ENCODE measurements around a stretch of chr3.

DNA sequence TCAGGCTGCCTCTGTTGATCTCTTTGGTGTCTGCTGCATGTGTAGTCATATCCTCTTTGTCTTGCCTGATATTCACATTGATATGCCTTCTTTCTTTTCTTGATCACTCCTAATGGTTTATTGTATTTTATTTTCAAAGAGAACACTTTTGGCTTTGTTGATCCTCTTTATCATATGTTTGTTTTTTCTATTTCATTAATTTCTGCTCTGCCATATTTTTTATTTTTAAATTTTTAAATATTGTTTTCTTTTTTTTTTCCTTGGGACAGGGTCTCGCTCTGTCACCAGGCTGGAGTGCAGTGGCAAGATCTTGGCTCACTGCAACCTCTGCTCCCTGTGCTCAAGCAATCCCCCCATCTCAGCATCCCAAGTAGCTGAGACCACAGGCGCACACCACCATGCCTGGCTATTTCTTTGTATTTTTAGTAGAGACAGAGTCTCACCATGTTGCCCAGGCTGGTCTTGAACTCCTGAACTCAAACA lies 28.2 kb upstream of the MELTF start:
- RRBS = no CpG with 5 or more reads among the region's 2 CpGs

GRCh38 chr3:197073411-197074209 lies 44.0 kb upstream of the MELTF start:
- RRBS = no CpG with 5 or more reads among the region's 7 CpGs

DNA sequence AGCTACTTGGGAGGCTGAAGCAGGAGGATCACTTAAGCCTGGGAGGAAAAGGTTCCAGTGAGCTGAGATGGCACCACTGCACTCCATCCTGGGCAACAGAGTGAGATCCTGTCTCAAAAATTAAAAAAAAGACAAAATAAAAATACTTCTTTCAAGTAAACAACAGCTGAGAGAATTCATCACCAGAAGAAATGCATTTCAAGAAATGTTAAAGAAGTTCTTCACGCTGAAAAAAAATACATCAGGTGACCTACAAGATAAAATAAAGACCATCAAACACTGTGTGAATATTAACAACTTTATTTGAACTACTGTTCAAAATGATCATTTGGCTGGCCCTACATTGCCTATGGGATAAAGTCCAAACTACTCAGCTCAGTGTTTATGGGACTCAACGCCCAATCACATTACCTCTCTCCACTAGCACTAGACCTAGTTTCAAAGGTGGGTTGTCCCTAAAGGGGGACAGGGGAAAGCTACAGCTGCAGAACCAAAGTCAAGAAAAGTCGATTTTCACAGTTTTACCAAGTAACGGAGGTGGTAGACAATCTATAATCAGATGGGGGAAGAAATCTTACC lies 62.1 kb downstream of the DLG1 start:
- RRBS = no CpG with 5 or more reads among the region's 4 CpGs

DNA sequence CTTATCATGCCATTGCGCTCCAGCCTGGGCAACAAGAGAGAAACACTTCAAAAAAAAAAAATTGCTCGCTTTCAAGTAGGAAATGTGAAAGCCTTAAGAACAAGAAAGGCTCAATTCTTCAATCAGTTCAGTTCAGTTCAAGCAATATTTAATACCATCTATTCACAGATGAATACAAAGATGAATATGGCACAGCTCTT lies 12.6 kb upstream of the DLG1 start:
- RRBS = no CpG with 5 or more reads among the region's 2 CpGs

DNA sequence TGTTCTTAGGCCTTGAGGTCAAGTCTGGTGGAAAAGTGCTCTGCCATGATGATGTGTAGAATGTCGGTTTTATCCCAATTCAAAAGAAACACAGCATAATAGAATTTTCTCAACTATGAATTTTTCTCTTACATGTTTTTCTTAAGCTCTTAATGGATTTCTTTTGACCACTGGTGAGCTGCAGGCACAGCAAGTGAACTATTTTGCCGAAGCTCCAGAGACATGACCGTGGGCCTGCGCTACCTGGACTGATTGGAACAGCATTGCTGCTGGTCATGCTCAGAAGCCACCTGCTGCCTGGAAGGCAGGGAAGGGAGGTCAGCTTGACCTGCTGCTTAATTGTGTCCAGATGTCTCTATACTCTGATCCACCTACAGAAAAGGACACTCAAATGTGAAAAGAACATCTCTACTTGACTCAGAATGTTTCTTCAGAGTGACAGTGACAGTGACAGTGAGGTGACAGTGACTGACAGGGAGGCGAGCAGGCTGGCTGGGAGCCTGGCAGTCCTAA lies 54.5 kb upstream of the DLG1 start:
- RRBS = no CpG with 5 or more reads among the region's 5 CpGs

DNA sequence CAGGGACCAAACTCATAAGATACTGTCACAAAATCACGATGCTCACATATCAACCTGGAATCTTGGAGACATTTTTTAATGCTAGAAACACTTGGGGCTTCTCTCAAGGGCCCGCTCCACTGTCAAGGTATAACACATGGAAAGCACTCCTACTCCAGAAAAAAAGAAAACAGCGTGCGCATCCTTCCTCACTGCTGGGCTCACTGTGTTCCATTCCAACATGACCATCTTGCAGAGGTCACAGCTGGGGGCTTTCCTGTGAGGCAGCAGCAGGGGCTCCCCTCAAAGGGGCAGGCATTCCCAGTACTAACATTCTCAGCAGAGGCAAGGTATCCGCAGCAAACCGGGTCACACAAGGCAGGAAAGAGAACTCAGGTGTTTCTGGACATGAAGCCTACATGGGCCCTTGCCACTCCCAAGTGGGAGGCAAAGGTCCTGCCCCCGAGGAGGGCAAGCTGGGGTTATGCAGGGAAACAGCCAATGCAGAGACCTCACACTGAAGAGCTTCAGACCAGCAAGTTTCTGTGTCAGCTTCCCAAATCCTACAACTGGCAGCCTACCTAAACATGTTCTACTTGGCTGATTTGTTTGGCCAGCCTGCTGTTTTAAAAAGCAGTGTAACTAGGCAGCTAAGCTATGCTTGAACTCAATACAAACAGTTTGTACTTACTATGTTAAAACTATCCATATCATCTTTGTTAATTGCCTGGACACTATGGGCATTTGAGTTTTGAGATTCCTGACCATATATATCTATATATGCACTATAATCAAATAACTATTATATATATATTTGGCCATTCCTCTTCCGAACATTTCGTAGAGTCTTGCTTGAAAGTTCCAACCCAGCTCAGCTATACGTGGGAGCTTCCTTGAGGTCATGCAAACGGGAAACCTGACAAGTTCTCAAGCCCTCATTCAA lies 6.3 kb downstream of the BDH1 start:
- RRBS = no CpG with 5 or more reads among the region's 11 CpGs

- RRBS = no CpG with 5 or more reads among the region's 7 CpGs
Observed at GRCh38 chr3:197590242-197590854, 34.6 kb upstream of the BDH1 start.

GRCh38 chr3:197654078-197654545 lies 82.6 kb downstream of the RUBCN start:
- RRBS = no CpG with 5 or more reads among the region's 46 CpGs

GRCh38 chr3:197789395-197789845 lies 1.6 kb upstream of the LRCH3 start:
- RRBS = no CpG with 5 or more reads among the region's 5 CpGs

- RRBS = no CpG with 5 or more reads among the region's 7 CpGs
Observed at GRCh38 chr3:197792306-197792547, 1.2 kb downstream of the LRCH3 start.

- RRBS = no CpG with 5 or more reads among the region's 4 CpGs
Observed at GRCh38 chr3:197838522-197838869, 47.4 kb downstream of the LRCH3 start.

DNA sequence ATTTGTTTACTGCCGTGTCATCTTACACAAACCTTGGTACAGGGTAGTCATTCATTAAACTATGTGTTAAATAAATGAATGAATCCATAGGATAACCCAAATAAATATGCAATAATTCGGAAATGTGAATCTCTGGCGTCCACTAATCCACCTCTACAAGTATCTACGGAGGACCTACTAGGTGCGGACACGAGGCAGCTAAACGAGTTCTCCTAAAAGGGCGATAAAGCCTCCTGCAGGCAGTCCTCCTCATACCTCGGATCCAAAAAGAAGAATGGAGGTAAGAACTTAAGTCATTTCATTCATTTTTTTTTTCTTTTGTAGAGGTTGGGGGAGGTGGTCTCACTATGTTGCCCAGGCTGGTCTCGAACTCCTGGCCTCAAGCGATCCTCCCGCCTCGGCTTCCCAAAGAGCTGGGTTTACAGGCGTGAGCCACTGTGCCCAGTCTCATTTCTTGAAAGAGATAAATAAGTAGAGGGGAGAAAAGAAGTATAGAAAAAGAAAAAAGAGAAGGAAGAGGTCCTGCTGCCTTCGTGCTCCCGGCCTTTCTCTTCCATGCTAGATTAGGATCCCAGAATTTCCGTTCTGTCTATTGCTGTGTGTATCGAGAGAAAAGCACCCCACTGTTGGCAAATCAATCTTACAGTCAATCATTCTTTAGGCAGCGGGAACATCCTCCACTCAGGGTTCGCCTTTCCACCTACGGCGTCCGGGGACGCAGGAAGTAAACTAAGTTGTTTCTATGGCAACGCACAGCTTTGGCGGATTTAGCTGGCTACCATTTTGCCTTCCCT lies 598 bp upstream of the RPL35A start:
- RRBS = no CpG with 5 or more reads among the region's 26 CpGs

DNA sequence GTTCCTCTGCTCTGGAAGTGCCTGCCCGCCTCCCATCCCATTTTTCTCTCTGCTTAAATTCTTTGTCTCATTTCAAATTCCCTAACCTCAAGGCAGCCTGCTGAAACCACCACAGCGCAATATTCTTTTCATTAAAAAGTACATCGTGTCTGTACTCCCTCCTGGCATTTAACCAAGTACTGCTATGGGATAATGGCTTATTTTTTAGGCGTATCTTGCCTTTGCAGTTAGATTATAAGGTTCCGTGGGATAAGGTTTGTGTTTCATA lies 906 bp downstream of the LMLN start:
- RRBS = no CpG with 5 or more reads among the region's 5 CpGs

DNA sequence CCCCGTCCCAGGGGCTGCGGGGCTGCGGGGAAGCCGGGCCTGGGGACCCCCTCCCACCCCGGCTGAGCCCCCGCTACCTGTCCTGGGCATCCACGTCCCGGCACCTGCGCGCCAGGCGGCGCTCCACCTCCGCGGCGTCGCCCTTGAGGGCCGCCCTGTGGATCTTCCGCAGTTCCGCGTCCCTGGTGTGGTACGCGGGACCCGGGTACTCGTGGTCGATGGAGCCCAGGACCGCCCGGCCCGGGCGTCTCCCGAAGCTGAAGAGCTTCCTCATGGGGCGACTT lies 120.2 kb downstream of the LMLN start:
- RRBS = 6% methylated on average over 12 of the region's 31 CpGs

DNA sequence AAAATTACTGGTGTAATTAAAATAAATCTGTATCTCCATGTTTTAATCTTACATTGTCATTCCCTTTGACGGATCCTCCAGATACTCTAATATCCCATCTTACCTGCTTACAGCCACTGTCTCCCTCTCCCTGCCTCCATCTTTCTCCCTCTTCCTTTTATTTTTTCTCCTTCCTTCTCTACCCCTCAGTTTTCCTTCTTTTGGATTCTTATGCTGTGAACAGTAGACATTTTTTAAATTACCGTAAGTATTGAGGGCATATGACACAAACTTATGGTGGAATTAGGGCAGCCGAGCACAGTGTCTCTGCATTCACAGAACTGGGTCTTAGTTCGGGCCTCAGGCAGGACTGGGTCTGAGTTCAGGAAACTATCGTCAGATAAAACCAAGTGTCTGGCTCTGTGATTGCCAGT lies 146.1 kb downstream of the LMLN start:
- RRBS = no CpG with 5 or more reads among the region's 5 CpGs